Gallbladder (tissue), 1 donor: ENCODE results near the genes TFR2, AP1S1 and COL26A1.

GRCh38 chr7:100607224-100608320, 4.8 kb upstream of the MOSPD3 start:
- PRO-cap, result no peak

GRCh38 chr7:100613820-100614047, 1.4 kb downstream of the MOSPD3 start:
- PRO-cap, result no peak

DNA sequence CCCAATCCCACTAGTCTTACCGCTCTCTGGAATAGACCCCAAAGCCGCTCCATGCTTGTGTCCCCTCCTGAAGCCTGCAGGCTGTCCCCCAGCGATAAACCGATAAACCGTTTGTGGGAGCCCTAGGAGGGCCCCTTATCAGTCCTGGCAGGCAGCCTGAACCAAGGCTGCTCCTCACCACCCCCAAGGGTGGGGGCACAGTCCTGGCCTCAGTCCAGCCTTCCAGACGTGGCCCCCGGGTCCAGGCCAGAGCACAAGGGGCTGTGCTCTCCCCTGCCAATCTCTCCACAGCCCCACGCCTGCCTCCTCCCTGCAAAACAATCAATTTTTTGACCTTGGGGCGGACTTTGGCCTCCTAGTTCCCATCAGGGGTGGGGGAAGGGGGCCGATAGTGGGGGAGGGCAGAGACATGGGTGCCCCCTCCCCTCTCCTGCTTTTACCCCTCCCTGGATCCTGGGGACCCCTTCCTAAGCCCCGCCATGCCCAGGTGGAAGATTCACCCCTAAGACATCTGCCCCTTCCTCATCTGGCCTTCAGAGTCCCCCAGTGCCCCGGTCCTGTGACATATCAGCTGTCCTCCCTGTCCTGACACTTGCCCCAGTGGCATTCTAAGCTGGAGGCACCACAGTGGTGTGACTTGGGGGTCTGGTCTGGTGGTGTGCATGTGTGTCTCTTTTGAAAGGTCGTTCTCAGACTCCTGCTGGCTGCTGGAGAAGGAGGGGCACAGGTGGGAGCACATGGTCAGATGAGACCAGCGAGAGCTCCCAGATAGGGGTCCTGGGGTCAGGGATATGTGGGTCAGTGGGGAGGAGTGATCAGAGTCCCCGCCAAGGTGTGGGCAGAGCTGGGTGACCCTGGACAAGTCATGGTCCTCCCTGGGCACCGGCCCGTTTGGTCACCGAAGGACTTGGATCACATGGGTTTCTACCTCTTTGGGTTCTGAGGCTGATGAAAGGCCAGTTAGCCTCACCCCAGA, at the start of gene TFR2:
Gene TFR2, minus strand, starts transcription at position 96 of the 976 bp plus-strand sequence.
- PRO-cap, result no peak

DNA sequence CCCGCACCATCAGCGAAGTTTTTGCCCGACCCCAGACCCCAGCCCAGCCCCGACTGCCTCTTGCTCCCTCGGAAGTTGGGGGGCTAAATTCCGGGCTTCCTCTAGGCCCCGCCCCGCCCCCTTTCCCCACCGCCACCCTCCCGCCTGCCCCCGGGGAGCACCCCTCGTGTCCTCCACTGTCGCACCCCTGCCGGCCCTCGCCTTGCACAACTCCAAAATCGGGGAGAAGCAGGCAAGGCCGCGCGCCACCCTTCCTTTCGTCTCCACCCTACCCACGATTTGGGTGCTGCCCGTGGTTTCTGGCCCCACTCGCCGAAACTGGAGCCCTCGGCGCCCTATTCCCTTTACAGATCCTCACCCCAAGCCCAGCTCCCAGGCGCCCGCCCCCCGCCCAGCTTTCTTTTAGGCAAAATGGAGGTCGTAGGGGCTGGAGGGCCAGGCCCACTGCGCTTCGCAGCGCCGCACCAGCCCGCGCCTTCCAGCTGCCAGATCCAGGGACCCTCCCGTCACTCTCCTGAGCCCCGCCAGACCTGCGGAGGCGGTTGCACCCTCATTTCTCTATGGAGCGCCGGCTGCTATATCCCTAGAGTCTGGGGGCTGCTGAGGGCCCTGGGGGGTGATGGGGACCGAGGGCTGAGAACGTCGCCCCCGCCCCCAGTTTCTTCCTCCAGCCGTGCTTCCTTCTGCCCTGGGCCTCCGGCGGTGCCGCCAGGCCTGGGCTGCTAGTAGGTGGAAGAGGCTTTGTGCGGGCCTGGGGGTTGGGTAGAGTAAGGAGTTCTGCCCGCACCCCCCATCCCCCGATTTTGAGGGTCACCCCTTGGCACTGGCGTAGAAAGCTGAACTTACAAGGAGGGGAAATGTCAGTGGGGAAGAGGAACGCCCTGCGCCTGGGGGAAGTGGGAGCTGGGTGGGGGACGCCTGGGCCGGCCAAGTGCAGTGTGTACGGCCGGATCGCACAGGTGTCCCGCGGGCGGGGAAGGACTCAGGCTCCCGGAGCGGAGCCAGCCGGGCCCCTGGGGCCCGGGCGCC, 902 bp downstream of the GNB2 start:
- PRO-cap, result bidirectional peak, plus-strand start at position 215 of the sequence, minus-strand start outside the sequence

DNA sequence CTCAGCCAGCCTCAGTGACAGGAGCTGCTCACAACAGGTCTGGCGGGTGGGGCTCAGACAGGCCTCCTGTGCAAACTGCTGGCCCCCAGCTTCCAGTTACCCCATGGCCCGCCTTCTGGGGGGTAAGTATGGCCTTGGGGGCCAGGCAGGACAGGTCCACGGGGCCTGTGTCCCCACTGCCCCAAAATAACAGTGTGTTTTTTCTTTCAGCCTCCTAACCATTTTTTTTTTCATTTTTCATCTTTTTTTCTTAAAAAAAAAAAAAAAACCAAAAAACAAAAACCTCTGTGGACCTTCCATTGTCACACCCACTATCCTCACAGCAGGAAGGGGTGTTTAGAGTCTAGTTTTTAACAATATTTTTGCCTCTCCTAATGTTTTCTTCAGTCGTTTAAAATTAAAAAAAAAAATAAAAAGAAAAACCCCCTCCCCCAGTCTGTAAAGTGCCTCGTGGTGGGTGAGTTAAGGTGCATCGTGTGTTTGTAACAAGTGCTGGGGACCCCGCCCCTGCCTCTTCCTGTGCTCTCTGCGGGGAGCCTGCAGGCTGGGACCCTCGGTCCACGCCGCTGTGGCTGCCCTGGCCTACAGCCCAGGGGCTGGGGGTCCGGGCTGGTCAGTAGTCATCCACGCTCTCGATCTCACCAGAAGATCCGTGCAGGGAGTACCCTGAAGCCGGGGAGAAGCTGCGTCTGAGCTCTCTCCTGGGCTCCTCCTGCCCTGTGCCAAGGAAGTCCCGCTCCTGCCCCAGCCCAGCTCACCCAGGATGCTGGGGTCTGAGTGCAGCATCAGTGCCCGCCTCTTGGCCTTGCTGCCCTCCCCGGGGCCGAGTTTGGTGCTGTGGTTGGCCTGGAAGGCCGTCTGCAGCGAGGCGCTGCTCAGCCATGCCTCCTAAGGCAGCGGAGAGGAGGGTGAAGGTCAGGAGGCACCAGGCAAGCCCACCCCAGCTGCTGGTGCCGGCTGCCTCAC, 7.8 kb downstream of the GNB2 start:
- PRO-cap, result no peak

- PRO-cap, result no peak
These were observed 26.1 kb downstream of the EPHB4 start for GRCh38 chr7:100801227-100801637.

DNA sequence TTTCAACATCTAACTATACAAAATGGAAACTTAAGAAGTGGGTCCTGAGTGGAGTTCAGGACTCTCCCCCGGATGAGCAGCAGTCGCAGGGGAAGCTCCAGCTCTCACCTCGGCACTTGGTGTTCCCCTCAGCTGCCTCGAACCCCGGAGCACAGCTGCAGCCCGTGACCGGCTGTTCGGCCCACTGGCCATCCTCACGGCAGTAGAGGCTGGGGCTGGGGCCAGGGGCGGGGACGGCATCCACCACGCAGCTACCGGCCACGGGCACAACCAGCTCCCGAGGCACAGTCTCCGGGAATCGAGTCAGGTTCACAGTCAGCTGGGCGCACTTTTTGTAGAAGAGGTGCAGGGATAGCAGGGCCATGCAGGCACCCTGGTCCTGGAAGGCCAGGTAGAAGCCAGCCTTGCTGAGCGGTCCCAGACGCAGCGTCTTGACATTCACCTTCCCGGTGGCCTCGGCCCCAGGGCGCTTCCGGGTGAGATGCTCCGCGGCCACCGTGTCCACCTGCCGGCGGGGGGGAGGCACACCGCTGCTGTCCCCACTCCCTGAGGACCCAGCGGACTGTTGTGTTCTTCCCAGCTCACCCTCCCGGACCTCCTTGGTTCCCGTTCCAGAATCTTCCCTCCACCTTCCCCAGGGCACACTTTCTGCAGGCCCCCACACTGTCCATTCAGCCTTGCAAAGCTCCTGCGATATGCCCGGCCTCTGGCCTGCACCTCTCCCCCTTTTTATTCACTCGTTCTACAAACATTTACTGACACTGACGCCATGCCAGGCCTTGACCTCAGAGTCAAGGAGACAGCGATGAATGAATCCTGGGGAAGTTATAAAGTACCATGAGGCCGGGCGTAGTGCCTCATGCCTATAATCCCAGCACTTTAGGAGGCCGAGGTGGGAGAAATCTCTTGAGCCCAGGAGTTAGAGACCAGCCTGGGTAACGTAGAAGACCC, 4.9 kb downstream of the EPHB4 start:
- PRO-cap, result no peak

GRCh38 chr7:100891111-100892102, 1.9 kb upstream of the UFSP1 start:
- PRO-cap, result no peak

DNA sequence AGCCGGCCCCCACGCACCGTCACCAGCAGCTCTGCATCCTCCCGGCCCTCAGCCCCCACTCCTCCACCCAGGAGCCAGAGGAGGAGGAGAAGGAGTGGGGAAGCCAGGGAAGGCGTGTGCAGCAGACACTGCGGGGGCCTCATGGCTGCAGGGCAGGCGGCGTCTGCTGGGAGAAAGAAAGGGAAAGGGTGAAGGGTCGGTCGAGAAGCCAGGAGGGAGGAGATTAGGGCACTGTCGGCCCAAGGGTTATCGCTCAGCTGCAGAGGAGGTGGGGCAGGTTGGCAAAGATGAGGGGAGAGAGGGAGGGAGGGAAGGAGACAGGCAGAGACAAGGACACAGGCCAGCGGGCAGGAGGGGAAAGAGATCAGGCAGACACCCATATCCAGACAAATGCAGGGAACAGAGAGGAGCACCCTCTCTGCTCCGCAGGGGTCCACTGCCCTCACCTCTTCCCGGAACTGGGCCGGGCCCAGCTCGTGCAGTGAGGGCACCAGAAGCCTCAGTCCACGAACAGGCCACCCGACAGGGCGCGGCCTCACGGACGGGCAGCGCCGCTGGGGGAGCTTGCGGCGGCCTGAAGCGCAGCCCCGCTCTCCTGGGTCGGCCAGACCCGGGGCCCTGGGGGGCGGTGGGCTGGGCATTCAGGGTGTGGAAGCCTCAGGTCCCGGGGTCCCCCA, 1.5 kb downstream of the ACHE start:
- PRO-cap, result unidirectional peak, plus-strand start at position 324 of the sequence

DNA sequence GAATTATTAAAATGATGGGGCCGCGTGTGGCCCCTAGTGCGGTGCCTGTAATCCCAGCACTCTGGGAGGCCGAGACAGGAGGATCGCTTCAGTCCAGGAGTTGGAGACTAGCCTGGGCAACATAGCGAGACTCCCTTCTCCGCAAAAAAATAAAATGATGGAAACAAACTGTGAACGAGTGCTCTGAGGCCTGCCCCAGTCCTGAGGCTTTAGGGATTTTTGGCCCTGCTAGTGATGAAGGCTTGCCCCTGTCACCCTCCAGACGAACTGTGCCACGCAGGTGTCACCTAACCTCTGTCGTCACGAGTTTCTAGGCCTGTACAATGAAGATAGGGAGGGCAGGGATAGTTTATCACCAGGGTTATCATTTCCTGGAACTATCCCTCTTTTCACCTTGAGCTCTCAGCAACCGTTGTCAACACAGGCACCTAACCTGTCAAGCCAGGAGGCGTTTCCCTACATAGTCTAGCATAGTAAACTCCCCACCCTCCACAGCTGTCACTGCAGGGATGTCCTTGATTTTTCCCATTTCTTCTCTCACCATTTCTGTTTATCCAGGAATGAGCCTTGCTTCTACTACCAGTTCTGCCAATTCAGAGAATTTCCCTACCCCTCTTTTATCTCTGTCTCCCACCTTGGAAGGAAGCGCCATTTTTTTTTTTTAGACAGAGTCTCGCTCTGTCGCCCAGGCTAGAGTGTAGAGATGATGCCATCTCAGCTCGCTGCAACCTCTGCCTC, 2.1 kb upstream of the ACHE start:
- PRO-cap, result bidirectional peak, plus-strand start at position 494 of the sequence, minus-strand start at position 271 of the sequence

DNA sequence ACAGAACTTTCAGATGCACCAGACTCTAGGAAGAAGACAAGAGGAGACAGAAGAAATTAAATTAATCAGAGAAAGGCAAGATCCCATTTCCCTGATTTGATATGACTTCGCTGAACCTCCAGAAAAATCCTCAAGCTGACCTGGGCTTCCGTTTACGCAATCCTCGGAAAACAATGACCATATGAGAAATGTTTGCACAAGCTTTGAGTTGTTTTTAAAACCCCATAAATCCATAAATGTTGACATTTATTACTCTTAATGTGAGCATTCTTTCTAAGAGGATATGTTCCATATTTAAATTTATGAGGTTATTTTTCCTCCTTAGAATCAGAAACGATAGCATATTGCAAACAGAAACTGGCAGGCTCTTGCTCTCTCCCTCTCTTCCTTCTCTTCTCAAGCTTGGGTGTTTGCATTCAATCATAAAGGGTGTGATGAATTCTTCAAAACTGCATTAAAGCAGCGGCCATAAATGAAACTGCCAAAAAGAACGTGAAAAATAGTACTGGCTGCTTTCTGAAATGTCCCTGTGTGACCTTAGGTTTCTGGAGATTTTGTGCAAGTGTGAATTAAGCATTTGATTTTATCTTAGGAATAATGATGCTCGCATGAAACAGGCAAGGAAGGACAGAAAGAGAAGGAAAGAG, 6.9 kb upstream of the MUC3A start:
- PRO-cap, result no peak

GRCh38 chr7:100951109-100952256, 2.1 kb downstream of the MUC3A start:
- PRO-cap, result bidirectional peak, plus-strand start at chr7:100951593, minus-strand start at chr7:100951441

GRCh38 chr7:101133989-101134654, 7.2 kb downstream of the SERPINE1 start:
- PRO-cap, result no peak

DNA sequence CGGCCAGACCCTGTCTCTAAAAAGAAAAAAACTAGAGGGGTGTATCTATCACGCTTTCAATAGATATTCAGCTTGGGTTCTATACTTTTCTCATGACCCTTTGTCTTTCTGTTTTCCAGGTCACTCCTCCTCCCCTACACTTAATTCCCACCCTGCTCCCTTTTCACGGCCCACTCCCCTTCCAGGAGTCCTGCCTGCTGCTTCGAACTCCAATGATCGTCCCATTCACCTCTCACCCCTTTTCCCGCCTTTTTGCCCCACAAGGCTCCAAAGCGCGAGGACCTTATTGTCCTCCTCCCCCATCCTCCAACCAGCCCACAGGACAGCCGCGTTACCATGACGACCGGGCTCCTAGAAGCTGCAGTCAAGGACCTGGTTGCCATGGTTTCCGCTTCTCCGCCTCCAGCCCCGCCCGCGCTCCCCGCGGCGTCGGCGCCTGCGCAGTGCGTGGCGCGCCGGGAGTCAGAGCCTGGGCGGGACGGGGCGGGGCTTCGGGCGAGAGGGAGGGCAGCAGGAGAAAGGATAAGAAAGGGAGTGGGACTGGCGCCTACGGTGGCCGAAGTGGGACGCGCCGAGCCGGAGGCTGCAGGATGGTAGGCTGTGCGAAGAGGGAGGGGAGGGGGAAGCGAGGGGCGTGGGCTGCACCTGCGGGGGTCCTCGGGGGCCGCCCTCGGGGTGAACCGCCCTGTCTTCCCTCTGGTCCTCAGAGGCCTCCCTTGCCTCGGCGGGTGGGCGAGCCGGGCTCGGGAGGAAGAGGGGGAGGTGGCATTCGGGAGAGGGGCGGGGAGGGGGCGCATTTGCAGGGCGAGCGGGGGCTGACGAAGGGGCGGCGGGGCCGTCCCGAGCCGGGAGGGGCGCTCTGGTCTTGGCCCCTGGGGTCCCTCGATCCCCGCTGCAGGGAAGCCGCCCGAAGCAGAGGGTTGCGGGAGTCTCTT, at the start of gene AP1S1:
Gene AP1S1, plus strand, starts transcription at position 552 of the 935 bp plus-strand sequence.
- PRO-cap, result unidirectional peak, plus-strand start at position 552 of the sequence

DNA sequence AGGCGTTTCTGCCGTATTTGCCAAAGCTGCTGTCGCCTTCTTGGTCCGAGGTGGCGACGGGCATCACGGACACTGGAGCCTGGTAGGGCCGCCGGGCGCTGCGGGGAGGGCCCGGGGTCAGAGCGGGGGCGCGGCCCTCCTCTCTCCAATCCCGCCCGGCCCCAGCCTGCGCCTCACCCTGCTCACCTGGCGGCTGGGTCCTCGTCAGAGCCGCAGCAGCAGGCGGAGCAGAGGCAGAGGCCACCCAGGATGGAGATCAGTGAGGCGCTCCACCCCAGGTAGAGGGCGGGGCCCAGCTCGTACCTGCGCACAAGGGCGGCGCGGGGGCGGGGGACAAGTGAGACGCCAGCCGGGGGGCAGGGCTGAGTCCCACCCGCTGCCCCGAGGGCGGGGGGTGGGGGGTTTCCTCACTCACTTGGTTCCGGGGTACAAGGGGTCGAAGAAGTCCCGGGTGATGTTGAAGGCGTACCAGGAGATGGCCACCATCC, 5.1 kb downstream of the CLDN15 start:
- PRO-cap, result bidirectional peak, plus-strand start at position 340 of the sequence, minus-strand start at position 261 of the sequence

DNA sequence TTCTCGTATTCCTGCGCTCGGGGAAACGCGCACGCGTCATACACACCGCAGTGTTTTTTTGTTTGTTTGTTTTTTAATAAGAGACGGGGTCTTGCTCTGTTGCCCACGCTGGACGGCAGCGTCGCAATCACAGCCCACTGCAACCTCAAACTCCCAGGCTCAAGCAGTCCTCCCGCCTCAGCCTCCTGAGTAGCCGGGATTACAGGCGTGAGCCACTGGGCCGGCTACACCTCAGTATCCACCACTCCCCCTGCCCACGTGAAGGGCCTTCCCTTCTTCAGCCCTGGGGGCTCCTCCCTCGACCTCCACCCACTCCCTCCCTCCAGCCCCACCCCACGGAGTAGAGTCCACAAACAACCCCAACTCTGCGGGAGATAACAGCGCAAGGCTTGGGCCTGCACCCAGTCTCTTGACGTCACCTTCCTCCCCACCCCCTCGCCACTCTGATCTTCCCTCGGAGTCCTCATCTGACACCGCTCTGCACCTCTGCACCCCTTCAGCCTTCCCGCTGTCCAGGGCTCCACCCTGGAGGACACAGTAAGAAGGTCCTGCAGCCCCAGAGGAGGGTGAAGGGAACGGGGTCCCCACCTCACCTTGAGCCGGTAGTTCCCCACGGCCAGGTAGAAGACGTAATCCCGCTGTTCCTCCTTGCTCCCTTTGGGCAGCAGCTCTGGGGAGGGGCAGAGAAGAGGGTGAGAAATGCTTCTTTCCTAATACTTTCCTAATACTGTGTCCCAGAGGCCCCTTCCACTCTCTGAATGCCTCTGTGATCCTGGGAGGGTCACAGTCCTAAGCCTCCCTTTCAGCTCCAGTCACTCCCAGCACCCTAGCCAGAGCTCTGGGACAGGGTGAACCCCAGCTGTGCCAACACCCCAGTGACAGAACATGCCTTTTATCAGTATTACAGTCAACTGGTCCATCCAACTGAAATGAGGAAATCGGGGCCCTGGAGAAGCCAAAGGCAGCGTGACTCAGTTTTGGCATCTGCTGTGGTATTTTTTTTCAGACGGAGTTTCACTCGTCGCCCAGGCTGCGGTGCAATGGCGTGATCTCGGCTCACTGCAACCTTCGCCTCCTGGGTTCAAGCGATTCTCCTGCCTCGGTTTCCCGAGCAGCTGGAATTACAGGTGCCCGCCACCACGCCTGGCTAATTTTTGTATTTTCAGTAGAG, 3.0 kb upstream of the CLDN15 start:
- PRO-cap, result bidirectional peak, plus-strand start at position 466 of the sequence, minus-strand start at position 252 of the sequence

- PRO-cap, result no peak
These were observed at the start of gene COL26A1 for GRCh38 chr7:101362626-101363342. Gene COL26A1 (plus strand): TSS chr7:101362875.

DNA sequence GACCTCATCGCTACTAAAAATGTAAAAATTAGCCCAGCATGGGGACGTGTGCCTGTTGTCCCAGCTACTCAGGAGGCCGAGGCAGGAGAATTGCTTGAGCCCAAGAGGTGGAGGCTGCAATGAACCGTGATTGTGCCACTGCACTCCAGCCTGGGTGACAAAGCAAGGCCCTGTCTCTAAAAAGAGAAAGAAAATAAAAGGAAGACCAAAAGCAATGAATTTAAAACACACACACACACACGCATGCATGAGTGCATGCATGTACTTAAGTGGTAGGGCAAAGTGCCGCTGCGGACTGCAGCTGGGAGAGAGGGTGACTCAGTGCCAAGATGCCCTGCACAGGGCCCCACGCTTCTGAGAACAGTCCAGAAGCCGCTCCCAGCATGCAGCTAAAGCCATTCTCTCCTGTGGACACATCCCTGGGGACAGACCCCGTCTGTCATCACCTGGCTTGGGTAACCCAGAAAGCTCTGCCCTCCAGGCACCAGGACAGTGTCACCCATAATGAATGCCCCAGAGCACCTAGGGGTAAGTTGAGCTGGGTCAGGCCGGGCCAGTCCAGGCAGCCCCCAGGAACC, 60.9 kb upstream of the MYL10 start:
- PRO-cap, result no peak

DNA sequence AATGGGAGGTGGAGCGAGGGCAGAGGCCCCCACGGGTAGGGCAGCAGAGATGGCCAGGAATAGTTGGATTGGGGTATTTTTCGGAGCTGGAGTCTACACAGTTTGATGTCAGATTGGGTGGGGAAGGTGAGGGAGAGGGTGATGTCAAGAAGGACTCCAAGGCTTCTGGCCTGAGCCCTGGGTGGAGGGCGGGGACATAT, 78.2 kb upstream of the CUX1 start:
- PRO-cap, result unidirectional peak, plus-strand start at position 76 of the sequence

- PRO-cap, result no peak
These were observed 63.7 kb downstream of the CUX1 start for GRCh38 chr7:101881023-101881558.